Mononuclear cell (primary cell): ENCODE data around the gene YOD1.

GRCh38 chr1:205805233-205805760 is 7.7 kb downstream of the SLC41A1 start:
- RRBS: no CpG with 5 or more reads among the region's 2 CpGs

DNA sequence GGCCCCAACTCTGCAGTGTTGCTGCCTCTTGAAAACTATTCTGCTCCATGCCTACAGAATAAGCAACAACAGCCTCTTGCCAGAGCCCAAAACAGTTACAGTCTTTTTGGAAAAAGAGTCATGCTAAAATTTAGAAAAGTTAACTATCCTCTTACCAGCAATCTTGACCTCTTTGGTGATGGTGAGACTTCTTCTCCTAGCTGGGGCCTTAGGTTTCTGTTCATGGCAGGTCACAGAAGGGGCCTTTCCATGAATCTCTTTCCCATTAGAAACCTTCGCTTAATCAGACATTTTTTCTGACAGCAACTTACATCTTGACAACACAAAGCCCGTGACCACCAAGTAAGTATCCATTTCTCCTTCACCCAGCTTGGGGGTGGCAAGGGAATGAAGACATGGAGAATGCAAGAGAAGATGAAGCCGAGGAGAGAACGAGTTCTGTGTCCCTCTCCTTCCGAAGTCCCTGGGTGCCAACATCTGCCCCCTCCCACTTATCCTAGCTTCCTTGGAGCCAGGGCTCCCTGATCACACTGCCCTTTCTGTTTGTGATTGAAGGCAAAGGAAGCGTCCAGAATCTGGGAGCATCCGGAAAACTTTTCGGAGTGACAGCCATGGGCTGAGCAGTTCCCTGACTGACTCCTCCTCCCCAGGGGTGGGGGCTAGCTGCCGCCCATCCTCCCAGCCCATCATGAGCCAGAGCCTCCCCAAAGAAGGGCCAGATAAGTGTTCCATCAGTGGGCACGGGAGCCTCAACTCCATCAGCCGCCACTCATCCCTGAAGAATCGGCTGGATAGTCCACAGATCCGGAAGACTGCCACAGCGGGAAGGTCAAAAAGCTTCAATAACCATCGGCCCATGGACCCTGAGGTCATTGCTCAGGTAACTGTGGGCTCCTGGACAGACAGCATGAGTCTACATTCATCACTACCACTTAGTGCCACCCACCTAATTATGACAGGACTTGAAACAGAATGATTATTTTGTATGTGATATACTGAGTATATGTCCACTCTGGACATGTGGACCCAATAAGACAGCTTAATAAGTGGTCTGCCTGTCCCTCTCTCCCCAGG is 11.9 kb upstream of the IKBKE start:
- RRBS: no CpG with 5 or more reads among the region's 15 CpGs

GRCh38 chr1:206507647-206508351 is 468 bp downstream of the RASSF5 start:
- RRBS: 2% methylated on average over 20 of the region's 65 CpGs

DNA sequence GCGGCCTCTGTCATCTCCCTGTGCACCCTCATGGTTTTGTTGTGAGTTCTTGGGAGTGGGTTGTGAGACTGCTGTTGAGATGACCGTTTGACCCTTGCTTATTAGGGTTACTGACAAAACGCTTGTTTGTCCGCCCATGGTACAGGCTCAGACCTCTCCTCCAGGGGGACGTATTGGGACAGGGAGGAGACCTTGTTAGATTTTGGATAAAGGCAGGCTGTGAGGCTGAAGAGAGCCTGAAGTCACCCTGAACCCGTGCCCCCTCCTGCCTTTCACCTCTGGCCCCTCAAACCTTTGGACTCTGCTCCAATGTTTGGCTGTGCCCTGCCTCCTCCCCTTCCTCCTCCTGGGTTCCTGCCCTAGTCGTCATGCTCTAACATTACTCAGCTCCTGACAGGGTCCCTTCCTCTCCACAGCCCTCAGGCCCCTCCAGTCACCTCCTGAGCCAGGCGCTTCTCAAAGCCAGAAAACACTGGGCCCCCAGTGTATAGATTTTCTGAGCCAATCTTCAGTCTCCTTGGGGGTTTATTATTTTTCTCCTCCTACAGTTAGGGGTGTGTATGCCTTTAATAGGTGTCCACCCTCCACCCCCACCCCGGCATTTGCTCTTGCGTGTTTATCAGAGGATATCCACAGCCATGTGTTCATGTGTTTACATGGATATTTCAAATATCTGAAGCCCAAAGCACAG is 1.2 kb downstream of the RASSF5 start:
- RRBS: no CpG with 5 or more reads among the region's 10 CpGs

GRCh38 chr1:206585058-206585557 is 27.2 kb downstream of the EIF2D start:
- RRBS: no CpG with 5 or more reads among the region's 9 CpGs

GRCh38 chr1:206587060-206587807 is 25.0 kb downstream of the EIF2D start:
- RRBS: no CpG with 5 or more reads among the region's 12 CpGs

- RRBS: no CpG with 5 or more reads among the region's 4 CpGs
Observed at GRCh38 chr1:206687236-206687470, 2.4 kb downstream of the MAPKAPK2 start.

DNA sequence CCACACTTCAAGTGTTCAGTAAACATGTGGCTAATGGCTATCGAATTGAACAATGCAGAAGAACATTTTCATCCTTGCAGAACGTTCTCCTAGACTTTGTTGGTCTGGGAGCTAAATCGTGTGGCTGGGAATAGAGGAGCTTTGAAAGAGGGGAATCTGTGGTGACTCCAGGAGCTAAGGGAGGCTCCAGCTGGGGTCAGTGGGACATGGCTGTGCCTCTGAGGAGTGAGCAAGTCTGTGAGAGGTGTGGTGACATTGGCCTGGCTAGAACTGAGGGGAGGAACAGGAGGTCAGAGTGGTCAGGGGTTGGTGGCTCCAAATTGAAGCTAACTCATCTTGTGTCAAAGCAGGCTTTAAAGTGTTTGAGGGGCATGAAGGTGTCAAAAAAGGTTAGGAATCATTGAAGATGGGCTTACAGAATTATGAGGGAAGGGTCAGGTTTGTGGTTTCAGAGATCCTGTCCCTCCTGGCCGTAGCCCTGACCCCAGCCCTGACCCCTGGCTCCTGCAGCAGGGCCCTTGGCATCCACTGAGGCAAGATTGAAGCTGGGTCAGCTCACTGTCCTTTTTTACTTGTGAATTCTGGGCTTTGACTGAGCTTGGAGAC is 5.2 kb downstream of the MAPKAPK2 start:
- RRBS: no CpG with 5 or more reads among the region's 4 CpGs

DNA sequence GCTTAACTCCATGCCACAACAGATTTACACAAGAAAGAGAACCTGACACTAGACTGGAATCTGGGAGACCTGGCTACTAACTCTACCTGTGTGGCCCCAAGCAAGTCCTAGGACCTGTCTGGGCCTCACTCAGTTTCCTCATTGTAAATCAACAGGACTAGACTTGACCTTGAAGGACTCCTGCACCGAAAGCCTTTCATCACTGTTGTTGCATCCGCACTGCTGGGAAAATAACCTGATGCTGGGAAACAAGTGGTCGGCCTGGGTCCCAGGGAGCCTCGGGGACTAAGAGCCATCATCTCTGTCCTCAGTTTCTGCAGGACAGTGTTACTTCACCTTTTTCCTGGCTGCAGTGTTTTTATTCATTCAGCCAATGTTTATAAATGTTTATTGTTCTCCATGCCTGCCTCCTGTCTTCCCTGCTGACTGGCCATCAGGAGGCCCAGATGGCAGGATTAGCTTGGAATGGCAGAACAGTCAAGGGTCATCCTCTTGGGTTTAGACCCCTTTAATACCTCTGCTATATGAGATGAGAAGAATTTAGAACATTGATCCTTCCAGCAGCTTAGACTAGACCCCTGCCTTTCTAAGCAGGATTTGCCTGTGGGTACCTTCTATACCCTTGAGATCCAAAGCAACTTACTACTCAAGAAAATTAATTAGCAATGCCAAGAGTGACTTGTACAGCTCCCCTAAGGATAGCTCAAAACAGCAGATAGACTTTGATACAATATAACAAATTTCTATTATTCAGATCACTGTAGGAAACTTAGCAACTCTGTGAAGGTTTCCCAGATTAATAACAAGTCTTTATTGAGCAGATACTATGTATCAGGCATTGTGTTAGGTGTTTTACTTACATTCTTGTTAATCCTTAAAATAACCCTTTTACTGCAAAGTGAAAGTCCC is 13.3 kb downstream of the MAPKAPK2 start:
- RRBS: no CpG with 5 or more reads among the region's 4 CpGs

DNA sequence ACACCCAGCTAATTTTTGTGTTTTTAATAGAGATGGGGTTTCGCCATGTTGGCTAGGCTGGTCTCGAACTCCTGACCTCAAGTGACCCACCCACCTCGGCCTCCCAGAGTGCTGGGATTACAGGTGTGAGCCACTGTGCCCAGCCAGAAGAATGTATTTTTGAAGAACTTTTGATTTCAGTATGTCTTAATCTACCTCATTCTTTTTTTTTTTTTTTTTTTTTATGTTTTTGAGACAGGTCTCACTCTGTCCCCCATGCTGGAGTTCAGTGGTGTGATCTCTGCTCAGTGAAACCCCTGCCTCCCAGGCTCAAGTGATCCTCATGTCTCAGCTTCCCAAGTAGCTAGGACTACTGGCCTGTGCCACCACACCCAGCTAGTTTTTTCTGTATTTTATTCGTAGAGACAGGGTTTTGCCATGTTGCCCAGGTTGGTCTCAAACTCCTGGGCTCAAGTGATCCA is 26.7 kb downstream of the MAPKAPK2 start:
- RRBS: no CpG with 5 or more reads among the region's 4 CpGs

- RRBS: no CpG with 5 or more reads among the region's 1 CpG
Observed at GRCh38 chr1:206748330-206748717, 22.2 kb upstream of the IL19 start.

- RRBS: no CpG with 5 or more reads among the region's 10 CpGs
Observed at GRCh38 chr1:206766032-206766927, 4.3 kb upstream of the IL19 start.

DNA sequence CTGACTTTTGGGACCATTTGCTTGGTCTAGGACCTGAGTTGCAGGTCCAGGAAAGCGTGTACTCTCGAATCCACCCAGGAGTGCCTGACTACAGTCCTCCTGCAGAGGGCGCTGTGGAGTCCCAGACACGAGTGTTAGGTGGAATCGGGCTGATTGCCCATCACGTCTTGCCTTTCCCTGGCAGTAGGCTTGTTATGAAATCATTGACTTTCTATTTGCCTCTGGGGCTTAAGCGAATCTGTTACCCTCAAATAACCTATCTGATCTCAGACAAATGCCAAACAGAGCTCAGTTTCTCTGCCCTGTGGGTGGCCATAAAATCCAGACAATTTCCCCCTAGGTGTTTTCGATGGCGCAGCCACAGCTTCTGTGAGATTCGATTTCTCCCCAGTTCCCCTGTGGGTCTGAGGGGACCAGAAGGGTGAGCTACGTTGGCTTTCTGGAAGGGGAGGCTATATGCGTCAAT is 384 bp upstream of the IL20 start:
- RRBS: no CpG with 5 or more reads among the region's 12 CpGs

DNA sequence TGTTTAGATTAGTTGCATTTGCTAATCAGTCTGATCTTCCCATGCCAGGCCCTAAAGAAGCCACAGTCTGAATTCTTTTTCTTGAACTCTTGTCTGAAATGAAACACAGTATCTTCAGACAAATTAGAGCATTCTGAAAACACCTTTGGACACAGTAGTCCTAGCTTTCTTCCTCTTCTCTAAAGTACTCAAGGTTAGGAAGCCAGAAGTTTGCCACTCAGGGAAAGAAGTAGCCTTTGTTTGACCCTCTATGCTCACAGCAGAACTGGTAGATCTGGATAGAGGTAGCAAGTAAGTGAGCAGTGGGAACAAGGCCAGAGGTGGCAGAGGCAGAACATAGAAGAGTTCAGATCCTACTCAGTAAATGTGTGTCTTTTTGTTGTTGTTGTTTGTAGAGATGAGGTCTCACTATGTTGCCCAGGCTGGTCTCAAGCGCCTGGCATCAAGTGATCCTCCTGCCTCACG is 7.3 kb upstream of the PIGR start:
- RRBS: no CpG with 5 or more reads among the region's 2 CpGs

- RRBS: no CpG with 5 or more reads among the region's 5 CpGs
Observed at GRCh38 chr1:206955263-206955658, 9.0 kb upstream of the PIGR start.

- RRBS: no CpG with 5 or more reads among the region's 8 CpGs
Observed at GRCh38 chr1:206955659-206956233, 9.5 kb upstream of the PIGR start.

DNA sequence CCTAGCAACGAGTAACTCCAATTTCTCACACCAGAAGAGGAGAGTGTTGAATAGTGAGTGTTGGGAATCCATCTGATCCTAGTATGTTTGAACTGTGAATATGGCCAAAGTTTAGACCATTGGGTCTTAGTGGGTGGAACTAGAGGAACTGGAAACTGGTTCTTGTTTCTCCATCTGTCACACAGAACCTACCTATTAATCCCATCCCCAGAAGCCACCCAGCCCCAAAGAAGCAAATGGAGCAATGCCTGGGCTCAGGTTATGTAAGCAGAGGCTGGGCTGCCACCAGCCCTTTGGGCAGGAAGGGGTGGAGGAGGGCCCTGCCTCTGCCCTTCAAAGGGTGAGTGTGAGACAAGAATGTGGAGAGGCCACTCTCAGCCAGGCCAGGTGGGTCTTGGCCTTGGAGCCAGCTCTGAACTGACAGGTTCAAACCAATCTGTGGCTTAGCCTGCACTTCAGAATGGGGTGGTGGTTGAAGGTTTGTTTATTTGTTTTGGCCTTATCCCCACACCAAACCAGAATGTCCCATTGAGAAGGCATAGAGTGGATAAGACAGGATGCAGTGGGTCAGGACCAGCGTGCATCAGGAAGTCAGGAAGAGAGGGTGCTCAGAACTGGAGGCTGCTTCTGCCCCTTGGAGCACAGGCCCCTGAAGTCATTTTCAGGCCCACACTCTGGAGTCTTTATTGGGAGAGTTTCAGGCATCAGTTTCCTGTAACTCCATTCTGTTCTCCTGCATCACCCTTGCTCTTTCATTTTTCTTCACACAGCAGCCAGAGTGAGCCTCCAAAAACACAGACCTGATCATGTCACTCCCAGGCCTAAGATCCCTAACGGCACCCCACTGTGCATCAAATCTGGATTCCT is 29.8 kb downstream of the C1orf116 start:
- RRBS: no CpG with 5 or more reads among the region's 3 CpGs

DNA sequence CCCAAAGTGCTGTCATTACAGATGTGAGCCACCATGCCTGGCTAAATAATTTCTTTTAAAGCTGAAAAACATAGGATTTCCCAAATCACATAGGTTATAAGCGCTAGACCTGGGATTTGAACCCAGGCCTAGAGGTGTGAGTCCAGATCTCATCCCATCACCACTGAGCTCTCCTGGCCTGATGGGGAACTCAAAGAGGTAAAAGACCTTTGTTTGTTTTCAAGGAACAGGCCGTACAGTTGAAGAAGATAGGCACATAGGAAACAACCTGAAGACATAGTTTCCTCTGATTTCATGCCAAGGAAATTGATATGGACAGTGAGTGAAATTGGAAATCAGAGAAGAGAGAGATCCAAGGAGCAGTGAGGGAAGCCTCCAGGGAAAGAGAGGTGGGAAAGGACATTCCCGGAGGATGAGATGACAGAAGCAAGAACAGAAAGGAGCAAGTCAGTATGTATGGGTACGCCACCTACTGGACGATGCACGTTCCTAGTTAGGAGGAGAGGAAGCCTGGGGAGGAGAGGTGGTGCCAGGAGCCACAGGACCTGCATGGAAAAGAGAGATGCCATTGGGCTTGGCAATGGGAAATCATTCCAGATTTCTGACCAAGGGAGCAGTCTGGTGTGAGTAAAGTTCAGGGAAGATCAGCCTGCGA is 27.7 kb downstream of the C1orf116 start:
- RRBS: no CpG with 5 or more reads among the region's 7 CpGs

GRCh38 chr1:207031491-207032338 is 841 bp downstream of the C1orf116 start:
- RRBS: no CpG with 5 or more reads among the region's 8 CpGs

DNA sequence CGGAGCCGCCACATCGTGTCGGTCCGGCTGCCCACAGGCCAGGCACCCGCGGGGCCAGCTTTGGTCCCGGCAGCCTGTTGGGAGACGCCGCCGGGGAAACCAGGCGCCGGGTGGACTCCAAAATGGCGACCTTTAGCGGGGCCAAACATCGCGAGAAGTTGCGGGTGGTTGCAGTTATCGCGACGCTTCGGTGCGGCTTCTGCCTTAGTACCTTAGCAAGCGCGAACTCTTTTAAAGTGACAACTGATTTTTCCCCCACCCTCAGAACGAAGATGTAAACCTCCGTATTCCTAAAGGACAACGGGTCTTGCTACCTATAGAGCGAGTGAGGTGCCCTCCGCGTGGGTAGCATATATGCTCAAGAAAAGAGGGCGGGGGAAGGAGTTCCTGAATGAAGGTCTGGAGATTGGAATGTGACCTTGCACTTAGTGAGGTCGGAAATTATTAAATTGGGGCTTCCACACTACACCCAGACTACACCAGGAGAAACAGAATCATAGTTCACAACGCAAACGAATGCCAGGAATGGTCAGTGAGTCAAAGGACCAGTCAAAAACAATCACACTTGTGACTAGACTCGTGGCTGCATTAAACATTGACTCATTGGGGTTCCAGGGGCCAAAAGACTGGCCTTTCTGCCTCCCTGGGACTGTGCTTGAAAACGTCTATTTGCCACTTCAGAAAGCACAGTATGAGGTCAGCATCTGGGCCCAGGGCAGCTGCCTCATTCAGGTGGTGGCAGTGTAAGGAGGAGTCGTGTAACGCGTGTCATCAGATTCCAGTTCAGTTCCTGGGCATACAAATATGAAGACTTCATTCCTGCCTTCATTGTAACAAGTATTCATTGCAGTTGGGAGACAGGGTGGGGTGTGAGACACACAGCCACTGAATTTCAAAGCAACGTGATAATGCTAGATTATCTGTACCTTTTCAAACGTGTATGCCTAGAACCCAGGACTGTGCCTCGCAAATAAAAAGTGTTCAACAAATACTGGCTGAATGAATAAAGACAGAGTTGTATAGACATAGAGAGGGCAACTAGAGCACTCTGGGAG is at the start of gene YOD1:
Gene YOD1, minus strand, starts transcription at position 327 of the 1,055 bp plus-strand sequence.
- RRBS: 2% methylated on average over 8 of the region's 43 CpGs